GM23248 (cell line): ENCODE data around the genes SLC52A1 and USP6.

DNA sequence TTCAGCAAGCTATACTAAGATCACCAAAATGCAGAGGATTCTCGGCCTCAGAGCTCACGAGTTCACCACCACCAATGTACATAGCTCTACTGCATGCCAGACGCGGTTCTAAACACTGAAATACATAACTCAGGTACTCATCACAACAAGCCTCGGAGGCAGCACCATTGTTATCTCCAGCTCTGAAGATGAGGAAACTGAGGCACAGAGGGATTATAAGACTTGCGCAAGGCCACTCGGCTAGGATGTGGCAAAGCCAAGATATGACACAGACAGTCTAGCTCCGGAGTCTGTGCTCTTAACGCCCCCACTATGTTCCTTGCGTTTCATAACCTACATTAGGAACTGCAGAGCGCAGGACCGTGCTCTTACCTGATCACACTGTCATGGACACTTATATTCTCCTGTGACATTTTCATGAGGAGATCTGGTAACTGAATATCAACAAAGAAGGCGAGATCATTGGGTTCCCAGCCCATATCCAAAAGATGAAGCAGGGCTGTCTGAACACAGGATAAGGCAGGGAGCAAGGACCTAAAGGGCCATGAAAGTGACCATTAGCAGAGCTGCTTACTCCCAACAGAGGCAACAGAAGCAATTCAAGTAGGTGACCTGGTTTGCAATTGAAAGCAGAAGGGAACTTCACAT is 85.1 kb downstream of the ZZEF1 start:
- RAMPAGE, long total RNA = no peak

DNA sequence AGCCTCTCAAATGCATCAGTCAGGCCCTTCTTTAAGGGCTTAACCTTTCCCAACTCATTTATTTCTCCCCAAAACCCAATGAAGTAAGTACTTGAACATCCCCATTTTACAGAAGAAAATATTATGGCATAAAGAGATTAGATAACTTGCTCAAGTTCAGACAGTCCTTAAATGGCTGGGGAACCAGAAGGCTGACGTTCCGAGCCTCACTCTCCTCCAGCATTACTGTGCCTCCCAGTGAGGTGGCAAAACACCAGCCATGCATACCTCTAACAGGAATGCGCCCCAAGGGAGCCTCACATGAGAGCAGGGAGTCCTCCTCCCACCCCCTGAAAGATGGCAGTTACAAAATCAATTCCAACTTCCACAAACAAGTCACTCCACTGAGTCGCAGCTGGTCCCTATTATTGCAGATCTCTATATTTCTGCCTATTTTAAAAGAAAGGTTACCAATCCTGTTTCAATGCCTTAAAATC is 55.6 kb downstream of the ANKFY1 start:
- RAMPAGE, long total RNA = no peak

GRCh38 chr17:4342539-4343268 is 23.8 kb downstream of the UBE2G1 start:
- RAMPAGE, long total RNA = no peak

GRCh38 chr17:4480475-4481294 is 18.0 kb upstream of the SPNS2 start:
- RAMPAGE, long total RNA = no peak

- RAMPAGE, long total RNA = no peak
Measured at GRCh38 chr17:4502722-4503292, 4.1 kb downstream of the SPNS2 start.

GRCh38 chr17:4512711-4513251 is 14.1 kb downstream of the SPNS2 start:
- RAMPAGE, long total RNA = no peak

- RAMPAGE, long total RNA = no peak
Measured at GRCh38 chr17:4519561-4520045, 20.9 kb downstream of the SPNS2 start.

GRCh38 chr17:4588380-4588943 is 4.1 kb downstream of the SMTNL2 start:
- RAMPAGE, long total RNA = no peak

DNA sequence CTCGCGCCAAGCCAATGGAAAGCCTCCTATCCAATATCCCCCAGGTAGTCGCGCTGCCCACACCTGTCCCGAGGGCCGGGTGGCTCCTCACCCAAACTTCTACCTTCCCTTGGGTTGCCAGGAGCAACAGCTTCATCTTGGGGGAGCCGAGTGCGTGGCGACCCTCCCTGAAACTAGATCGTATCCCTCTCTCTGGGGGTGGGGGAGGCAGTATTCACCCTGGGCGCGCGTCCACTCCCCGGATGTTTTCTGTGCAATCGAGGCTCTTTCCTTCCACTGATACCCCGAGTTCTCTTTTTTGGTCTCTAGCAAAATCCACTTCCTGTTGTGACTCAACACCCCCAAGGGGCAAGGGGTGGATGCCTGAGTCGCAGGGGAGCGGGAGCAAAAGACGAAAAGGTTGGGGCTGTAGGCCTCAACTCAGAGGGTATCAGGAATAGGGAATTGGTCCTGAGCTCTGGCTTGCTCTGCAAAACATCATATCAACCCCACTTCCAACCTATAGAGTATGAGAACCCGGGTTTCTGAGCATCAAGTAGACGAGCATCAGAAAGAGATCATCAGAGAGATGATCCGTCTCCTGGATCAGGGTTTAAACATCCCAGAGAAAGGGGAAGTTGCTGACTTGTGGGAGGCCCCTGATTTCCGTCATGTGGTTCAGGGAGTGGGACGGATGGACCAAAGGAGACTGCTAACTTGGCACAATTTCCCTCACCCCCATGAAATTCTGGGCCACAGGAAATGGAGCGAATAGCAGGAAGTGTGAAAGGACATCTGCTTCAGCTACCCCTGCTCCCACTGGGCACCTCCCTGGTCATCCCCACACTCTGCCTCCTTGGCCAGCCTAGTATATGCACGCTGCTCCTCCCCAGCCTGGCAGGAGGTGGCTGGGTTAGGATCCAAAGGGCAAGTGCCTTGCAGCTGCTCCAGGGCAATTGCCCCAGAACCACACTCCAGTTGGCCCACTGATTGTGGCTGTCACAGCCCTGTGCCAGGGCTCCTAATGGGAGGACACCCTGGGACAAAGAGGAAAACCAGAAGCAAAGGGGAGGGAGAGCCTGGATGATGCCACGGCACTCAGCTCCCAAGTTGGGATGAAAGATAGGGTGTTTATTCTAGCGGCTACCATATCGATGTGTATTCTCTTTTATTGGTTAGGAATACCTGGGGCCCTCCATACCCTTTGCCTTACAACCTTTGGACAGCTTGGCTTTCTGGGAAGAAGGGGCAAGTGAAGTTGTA is 1.1 kb downstream of the ARRB2 start:
- RAMPAGE, long total RNA = no peak

GRCh38 chr17:4715028-4715664 is 4.7 kb downstream of the ARRB2 start:
- RAMPAGE, long total RNA = no peak

GRCh38 chr17:4733015-4733730 is 1.9 kb downstream of the MED11 start:
- RAMPAGE, long total RNA = no peak

DNA sequence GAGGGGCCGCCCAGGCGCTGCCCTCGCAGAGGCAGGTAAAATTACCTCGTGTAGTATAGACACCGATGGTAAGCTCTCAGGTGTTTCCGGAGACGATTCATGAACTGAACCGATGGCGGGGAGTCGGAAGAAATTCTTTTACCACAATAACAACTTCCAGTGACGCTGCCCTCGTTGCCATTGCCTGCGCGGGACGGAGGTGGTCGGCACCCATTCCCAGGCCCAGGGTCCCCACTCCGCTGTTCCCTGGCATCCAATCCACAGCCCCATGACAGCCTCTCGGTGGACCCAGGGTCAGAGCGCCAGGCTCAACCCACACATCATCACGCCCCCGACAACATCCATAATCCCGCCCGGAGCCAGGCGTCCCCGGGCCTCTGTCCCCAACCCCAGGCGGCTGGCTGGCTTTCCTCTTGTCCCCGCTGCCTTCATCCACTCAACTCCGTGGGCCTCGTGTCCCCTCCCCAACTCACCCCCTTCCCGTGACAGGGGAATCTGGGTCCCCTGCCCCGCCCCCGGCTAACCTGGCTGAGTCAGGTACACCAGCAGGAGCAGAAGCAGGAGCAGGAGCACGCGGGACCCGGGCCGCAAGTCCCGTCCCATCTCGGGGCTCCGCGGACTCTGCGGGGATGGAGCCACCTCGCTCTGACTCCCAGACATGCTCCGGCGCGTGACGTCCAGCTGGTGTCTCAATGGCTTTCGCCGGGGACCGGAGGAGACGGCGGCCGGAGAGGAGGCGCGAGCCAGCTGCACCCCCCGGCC is 715 bp upstream of the ZMYND15 start:
- RAMPAGE, long total RNA = no peak

GRCh38 chr17:4789517-4789901 is 745 bp downstream of the GLTPD2 start:
- RAMPAGE, long total RNA = no peak

GRCh38 chr17:4844859-4845604 is 11.9 kb downstream of the MINK1 start:
- RAMPAGE, long total RNA = no peak

DNA sequence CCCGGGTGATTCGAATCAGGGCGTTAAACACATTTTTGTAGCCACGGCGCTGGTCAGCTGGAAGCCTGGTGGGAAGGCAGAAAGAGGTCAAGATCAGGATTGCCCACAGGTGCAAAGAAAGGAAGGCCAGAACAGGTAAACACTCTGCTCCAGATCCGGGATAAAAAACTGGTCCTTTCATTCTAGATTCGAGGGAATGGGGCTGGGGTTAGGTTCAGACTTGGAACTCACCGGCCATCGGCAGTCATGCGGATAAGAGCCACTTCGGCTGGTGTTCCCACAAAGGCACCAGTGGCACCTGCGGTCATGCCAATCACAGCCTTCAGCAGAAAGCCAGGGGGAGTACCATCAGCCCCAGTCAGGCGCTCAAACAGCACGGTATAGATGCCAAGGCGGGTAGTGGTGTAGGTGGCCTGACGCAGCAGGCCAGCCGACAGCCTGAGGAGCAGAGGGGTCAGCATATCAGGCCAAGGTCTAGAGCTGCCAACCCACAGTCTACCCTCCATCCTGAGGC is 1.3 kb downstream of the SLC25A11 start:
- RAMPAGE, long total RNA = no peak

- RAMPAGE, long total RNA = no peak
Measured at GRCh38 chr17:4947119-4948172, 884 bp downstream of the PFN1 start.

GRCh38 chr17:4973811-4974588 is 6.4 kb upstream of the SPAG7 start:
- RAMPAGE, long total RNA = no peak

DNA sequence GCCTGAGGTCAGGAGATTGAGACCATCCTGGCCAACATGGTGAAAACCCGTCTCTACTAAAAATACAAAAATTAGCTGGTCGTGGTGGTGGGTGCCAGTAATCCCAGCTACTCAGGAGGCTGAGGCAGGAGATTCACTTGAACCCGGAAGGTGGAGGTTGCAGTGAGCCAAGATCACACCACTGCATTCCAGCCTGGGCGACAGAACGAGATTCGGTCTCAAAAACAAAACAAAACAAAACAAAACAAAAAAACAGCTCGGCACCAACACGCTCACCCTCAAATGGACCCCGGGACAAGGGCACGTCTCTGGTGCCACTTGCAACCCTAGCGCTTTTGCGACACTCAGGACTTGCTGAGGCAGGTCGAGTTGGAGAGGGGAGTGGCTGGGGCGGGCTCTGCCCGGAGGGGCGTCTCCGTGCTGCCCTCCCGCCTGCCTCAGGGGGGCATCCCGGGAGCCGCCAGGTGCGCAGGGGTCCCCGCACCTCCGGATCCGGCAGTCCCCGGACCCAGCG is at the start of gene SLC52A1:
Gene SLC52A1 (minus strand): TSS at position 339 of the 514 bp plus-strand sequence.
- RAMPAGE, long total RNA = no peak

DNA sequence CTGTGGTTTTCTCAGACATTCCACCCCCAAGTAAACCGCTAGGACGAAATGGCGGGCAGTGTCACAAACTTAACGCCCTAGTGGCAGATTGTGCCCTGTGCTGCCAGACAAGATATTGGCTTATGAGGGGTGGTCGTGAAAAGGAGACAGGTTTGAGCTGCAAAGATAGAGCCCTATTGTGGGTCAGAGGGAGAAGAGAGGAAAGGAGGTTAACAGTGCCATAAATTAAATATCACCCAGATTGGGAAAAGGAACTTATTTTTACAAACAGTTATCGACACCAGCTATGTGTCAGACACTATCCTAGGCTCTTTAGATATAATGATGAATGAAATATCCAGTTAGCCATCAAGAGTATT is 588 bp downstream of the ZFP3 start:
- RAMPAGE, long total RNA = no peak

GRCh38 chr17:5115501-5116809 is at the start of gene USP6:
USP6 (plus strand) TSS chr17:5116032.
- RAMPAGE, long total RNA = no peak